ENCODE measurements around a stretch of chr14.

- RRBS: no CpG with 5 or more reads among the region's 10 CpGs
These were observed 291.1 kb downstream of the ZFP36L1 start for GRCh38 chr14:68501701-68502267.

DNA sequence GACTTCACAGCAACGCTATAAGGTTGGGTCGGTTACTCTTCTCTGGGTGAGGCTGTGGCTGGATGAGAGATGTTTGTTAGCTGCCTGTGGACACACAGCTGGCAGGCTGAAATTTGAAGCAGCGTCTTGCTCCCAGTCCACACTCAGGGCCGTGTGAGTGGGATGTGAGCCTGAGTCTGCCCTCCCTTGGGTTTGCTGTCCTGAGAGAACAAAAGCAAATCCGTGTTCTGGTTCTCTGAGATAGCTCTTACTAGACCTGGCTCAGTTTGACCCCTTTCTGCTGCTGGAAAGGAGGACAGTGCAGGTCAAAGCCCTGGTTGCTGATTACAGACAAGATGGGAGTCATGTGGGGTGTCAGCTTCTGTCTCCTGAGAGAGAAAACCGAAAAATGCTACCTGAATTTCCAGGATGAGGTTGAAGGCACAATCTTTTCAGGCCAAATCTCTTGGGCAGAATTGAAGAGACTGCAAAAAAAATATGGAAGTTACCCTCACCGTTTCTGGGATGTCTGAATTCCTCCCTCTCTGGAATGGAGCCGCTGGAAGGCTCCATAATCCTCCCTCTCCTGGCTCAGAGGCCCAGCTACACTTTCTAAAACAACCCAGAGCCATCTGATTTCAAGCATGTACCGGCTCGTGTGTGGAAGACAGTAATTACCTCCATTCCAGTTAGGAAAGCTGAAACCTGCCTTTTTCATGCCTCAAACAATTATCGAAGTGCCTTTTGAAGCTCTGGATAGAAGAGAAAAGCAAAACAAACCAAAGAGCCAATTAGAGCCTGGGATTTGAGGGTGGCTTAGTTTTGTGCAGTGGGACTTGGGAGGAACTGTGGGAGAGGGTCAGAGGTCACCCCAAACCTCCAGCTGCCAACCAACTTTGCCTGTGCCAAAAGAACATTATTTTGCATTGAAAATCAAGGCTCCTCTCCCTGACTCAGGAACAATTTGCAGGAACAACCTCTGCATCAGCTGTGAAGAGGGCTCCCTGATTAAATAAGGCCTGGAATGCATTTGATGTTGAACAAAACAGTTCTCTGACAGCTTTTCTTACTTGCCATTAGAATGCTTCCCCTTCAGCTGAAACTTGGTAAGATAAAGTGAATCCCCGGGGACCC, 270.6 kb downstream of the ZFP36L1 start:
- RRBS: no CpG with 5 or more reads among the region's 12 CpGs

DNA sequence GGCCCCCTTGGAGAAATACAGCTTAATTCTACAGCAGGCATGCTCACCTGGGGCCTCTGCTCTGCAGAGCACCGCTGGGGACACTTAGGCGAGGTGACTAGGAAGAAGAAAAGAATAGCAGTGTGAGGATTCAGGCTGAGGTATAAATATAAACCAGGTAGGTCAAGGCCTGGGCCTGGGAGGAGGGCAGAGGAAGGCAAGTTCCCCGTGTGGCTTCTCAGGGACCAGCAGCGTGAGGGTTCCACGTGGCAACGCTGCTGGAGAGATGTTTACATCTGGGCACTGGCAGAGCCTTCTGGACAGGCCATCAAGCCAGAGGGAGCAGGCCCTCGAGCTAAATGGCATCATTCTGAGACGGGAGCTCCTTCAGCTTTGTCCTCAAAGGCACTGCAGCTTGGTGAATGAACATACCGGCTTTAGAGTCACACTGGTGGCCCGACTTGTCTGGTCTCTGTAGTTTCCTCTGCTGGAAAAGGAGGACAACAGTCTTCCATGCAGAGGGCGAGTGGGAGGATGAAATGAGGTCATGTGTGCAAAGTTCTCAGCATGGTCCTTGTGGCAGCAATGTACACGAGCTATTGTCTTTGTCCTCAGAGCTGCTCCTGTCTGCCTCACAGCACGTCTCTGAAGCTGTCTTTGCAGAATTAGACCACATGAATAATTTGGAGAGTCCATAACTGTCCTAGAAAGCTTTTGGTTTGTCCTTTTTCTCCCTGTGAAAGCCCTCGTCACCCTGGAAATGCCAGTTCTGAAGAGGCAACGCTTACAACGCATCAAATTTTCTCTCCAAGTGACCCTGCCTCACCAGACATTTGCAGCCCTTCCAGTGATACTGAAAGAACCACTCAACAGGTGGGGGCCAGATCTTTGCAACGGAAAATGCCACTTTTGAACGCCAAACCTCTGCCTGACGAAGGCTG, 231.2 kb downstream of the ZFP36L1 start:
- RRBS: no CpG with 5 or more reads among the region's 19 CpGs

DNA sequence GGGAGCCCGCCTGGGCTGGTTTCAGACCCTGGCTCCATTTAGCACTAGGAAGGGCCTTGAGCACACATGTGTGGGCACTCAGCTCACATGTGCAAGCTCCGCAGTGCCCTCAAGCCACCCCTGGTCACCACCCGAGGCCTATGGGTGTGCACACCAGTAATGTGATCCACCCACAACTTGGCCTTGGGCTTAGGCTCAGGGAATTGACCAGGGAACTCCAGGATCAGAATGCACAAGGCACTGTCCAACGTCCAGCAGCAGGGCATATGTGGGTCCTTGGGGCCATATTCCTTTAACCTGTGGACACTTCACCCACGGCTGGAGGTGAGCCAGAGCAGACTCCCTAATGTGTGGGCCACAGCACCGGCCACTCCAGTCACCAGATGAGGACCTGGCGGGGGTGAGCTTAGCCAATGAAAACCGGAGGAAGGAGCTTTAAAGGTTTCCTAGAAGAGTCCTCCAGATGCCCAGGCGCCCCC, 209.2 kb downstream of the ZFP36L1 start:
- RRBS: 96% methylated on average over 3 of the region's 9 CpGs

DNA sequence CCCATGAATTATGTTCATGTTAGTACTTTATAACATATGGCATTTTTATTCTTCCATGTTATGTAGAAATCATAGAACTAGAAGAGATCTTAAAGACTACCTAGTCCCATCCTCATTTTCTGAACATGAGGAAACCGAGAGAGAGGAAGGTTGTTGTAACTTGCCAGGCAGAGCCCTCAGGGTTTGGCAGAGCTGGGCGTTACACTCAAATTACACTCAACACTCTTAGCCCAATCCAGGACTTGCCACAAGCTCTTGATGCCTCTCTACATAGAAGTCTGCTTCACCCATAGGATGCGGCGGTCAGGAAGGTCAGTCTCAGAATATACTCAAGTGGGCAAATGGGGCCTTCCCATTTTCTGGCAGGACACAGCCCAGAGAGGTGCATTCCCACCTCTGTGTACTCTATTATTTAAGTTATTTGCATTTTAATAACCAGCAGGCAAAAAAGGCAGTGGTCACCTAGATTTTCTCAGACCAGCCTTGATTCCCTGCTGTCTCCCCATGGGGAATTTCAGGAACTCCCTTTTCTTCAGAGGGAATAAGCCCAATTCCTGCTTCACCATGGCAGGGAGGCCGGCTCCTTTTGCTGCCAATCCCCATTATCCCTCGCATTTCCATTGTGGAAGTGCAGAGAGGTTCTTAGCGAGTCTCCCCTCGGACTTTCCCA, 208.0 kb downstream of the ZFP36L1 start:
- RRBS: no CpG with 5 or more reads among the region's 8 CpGs

GRCh38 chr14:68652039-68652454, 140.8 kb downstream of the ZFP36L1 start:
- RRBS: no CpG with 5 or more reads among the region's 11 CpGs

- RRBS: no CpG with 5 or more reads among the region's 3 CpGs
These were observed 17.9 kb downstream of the ZFP36L1 start for GRCh38 chr14:68774942-68775292.

GRCh38 chr14:68789757-68790031, 3.2 kb downstream of the ZFP36L1 start:
- RRBS: 92% methylated on average over 4 of the region's 16 CpGs

GRCh38 chr14:68790032-68790545, 2.8 kb downstream of the ZFP36L1 start:
- RRBS: no CpG with 5 or more reads among the region's 27 CpGs

- RRBS: 90% methylated on average over 13 of the region's 49 CpGs
These were observed 81.7 kb upstream of the ZFP36L1 start for GRCh38 chr14:68874252-68875362.

- RRBS: no CpG with 5 or more reads among the region's 9 CpGs
These were observed 71.0 kb downstream of the ACTN1 start for GRCh38 chr14:68908133-68908530.

GRCh38 chr14:68928263-68929176, 50.6 kb downstream of the ACTN1 start:
- RRBS: no CpG with 5 or more reads among the region's 21 CpGs

- RRBS: no CpG with 5 or more reads among the region's 15 CpGs
These were observed 23.6 kb downstream of the ACTN1 start for GRCh38 chr14:68955182-68956209.

DNA sequence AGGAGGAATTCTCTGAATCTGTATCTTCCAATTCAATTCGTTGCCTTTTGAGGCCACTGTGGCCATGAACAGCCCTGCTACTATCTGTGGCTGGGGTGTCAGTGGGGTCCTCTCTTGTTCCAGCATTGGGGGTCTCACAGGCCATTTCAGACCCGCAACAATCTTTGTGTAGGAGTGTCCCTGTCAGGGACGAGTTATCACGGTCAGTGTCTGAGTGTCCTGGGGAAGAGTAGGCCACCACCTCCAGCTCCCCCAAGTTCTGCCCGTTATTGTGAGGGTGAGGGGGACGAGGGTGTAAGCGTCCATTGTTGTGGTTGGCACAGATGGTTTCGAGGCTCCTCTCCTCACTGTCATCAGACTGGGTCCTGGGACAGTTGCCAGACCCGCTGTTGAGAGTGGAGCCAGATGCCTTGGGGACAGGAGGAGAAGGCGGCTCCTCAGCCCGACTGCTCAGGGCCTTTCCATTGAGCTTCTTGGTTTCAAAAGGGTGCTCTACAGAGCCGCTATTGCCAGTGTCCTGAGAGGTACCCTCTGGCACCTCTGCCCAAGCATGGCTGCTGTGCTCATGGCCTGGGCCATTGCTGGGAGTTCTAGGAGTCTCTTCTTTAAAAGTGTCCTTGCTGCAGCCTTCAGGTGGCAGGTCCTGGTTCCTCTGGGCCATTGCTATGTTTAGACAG, 74.9 kb upstream of the ACTN1 start:
- RRBS: no CpG with 5 or more reads among the region's 12 CpGs

DNA sequence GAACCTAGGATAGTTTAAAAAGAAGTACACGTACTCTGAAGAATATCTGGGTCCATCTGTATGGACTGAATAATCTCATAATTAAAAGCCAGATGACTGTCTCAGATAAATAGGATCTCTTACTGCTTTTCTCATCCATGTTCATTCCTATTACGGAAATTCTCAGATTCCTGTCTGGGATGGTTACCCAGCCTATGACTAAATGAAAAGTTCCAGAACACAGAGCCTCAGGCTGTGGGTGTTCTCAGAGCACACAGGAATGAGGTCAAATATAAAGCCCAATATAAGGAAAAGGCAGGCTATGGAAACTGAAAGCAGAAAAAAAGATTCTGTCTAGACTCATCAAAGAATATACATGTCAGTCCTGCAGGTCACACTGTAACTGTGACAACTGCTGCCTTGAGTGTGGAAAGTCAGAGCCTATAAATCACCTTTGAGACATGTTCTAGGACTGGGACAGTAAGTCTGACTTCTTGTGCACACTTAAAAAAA, 64.4 kb downstream of the DCAF5 start:
- RRBS: no CpG with 5 or more reads among the region's 2 CpGs

DNA sequence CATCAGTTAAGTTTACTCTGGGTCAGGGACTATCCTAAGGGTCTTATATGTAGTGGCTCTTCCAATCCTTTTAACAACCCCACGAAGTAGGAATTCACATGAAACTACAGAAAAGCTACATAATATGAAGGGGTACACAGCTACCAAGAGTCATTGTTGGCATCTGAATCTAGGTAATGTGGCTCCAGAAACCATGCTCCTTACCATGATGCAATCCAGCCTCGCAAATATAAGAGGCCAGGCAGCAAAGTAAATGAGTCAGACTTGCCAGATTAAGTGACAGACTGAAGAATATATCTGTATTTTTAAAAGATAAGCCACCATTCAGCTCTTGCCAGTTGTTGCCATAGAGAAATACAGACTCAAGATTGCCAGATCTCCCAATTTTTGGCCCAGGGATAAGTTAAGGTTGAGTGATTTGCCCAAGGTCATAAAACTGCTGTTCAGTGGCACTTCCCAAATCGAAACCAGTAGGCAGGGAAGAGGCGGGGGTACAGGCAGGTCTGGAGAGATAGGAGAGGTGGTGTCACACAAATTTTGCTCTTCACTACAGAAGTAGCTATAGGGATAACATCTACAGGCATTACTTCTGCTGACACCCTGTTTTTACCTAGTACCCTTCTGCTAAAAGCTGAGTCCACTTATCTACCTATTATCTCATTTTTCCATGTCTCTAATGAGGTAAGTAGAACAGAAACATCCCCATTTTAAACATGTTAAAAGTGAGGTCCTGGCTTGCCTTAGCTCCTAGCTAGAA, 19.7 kb downstream of the DCAF5 start:
- RRBS: no CpG with 5 or more reads among the region's 4 CpGs

GRCh38 chr14:69209258-69209670, 18.0 kb downstream of the EXD2 start:
- RRBS: no CpG with 5 or more reads among the region's 5 CpGs

GRCh38 chr14:69261647-69262488, 1.9 kb downstream of the GALNT16 start:
- RRBS: no CpG with 5 or more reads among the region's 13 CpGs

- RRBS: no CpG with 5 or more reads among the region's 5 CpGs
These were observed 21.5 kb downstream of the GALNT16 start for GRCh38 chr14:69281420-69281844.

DNA sequence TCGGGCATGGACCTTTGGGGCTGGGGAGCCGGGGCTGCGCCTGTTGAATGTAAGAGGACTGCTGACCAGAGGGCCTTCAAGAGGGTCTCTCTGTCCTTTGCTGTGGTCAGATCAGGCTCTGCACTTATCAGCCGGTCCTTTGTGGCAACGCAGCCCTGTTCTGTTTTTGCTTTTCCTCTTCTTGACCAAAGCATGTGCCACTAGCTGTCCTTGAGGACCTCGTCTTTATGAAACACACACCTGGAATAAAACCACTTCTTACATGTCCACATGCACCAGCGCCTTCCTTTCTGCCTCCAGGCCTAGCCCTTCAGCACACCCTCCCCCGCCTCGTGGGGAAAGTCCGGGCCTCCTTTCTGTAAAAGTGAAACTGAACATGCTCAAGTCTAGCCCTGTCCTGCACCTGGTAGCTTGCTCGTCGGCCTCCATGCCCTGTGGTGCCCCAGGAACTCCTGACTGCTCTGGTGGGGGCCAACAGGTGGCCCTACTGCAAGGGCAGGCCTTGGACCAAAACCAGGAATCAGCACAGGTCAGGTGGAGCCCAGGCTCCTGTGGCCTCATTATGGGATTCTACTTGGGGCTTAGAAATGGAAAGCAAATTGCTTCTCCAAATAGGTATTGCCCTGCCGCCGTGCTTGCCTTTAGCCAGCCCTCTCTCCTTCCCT, 43.8 kb downstream of the ERH start:
- RRBS: 92% methylated on average over 3 of the region's 14 CpGs